ENCODE measurements around a stretch of chr17.

DNA sequence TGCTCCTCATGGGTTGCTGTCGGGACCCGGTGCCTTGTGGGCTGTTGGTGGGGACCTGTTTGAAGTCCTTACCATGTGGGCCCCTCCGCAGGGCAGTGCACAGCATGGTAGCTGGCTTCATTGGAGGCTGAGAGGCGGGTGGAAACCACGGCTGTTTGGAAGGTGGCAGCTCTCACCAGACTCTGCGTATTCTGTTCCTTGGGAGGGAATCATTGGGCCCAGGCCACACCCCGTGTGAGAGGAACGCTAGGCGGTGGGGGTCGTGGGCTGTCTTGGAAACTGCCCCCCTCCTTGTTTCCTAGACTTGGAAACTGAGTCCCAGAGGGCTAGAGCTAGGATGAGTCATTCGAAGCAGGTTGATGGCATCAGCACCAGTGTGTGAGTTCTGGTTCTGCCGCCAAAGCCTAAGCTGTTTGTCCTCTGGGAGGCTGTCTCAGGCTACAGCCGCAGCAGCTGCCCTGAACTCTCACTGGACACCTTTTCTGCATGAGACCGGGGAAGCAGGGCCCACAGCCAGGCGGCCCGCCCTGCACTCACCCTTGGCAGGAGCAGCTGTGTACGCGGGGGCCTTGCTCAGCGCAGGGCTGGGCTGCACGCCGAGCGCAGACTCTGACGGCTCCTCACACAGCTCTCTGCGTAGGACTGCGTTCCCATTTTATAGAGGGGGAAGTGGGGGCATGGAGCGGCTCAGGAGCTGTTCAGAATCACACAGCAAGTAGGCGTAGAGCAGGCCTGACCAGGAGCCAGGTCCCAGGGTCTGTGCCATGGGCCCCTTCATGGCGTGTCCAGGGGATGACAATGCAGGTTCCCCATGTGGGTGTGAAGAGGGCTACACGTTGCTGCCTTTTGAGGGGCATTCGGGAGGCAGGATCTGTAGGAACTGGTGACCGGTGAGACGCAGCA is 35.0 kb downstream of the ZNF750 start:
- PRO-cap, 5 experiments: no peak in any of the 5 experiments
- RAMPAGE, long total RNA, 2 experiments: no peak in any of the 2 experiments
- RRBS: 100% methylated on average over 2 of the region's 32 CpGs

DNA sequence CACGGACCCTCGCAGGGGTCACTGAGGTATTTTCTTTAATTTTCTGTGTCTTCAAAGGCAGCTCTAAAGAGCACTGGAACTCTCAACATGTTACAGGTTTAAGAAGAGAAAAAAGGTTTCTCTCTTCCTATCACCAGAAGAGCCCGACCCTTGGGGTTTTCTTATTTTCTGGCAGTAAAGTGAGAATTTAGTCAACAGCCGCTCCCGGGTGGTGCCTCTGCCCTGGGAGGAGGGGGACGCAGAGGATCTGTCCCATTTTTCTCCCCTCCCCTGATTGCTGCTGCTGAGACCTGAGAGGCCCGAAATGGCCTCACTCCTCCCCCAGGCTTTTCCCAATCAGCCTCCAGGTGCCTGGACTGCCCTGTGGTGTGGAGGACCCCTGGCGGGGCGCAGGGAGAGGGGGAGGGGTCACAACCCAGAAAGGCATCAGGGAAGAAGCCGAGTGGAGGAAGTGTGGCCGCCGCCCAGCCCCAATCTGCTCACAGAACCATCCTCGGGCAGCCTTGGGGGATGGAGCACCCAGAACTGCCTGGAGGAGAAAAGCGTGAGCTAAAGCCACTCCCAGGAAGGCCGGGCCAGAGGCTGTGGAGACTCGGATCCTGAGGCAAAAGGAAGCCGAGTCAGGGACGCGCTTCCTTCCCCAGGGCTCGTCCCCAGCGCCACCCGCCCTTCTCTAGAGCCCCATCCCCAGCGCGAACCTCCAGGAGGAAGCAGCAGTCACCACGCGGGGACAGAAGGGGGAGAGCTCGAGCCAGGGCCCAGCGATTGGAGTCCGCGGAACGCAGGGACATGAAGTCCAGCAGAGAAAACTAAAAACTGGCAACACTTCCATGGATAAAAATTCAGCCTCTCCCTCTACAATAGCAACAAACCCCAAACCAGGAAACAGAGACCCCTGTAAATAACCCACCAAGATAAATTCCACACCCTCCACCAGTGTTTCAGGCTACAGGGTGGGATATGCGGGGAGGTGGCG is 88.6 kb downstream of the B3GNTL1 start:
- PRO-cap, 5 experiments: peak in 1 of 5 experiments; most common minus-strand start position 477 of the sequence (in 1)
- RAMPAGE, long total RNA, 2 experiments: no peak in any of the 2 experiments
- RRBS: no CpG with 5 or more reads among the region's 33 CpGs

GRCh38 chr17:83074984-83075824 is 4.2 kb upstream of the METRNL start:
- PRO-cap, 5 experiments: no peak in any of the 5 experiments
- RAMPAGE, long total RNA, 2 experiments: no peak in any of the 2 experiments
- RRBS: 50% methylated on average over 1 of the region's 35 CpGs

- PRO-cap, 5 experiments: no peak in any of the 5 experiments
- RAMPAGE, long total RNA, 2 experiments: no peak in any of the 2 experiments
- RRBS: 32% methylated on average over 11 of the region's 30 CpGs
These were observed 19.3 kb downstream of the METRNL start for GRCh38 chr17:83098485-83099296.

- PRO-cap, 5 experiments: no peak in any of the 5 experiments
- RAMPAGE, long total RNA, 2 experiments: no peak in any of the 2 experiments
- RRBS: 55% methylated on average over 7 of the region's 22 CpGs
These were observed 21.7 kb downstream of the METRNL start for GRCh38 chr17:83100945-83101592.

DNA sequence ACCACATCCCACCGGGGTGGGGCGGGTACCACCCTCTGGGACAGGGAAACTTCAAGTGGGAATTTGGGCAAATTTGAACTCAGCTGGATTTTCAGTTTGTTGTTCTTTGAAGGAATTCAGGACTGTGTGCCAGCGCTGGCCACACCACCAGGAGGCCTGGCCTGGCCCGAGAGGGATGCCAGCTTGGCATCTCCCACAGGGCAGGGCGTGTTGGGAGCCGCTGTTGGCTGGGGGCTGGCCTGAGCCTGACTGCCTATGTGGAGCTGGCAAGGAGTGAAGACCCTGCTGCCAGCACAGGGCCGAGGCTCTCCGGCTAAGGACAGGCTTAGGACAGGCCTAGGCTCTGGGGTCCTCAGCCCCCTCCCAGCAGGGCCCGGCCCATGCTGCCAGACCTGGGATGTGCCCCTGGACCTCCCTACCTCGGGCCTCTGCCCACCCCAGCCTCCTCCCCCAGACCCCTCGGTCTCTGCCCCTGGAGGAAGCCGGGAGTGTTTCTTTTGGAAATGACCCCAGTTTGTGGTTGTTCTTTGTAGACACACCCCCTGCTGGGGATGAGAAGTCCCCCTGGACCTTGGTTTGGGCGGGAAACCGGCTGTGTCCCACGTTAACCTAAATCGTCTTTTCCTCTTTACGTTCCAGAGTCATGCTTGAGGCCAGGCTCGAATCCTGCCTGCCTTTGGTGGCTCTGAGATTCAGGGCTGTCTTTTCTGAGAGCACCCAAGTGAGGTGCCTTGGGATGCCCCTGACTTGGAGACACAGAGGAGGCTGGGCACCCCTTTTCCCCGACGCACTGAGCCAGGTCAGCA is 116.4 kb downstream of the METRNL start:
- PRO-cap, 5 experiments: no peak in any of the 5 experiments
- RAMPAGE, long total RNA, 2 experiments: no peak in any of the 2 experiments
- RRBS: 63% methylated on average over 5 of the region's 20 CpGs

DNA sequence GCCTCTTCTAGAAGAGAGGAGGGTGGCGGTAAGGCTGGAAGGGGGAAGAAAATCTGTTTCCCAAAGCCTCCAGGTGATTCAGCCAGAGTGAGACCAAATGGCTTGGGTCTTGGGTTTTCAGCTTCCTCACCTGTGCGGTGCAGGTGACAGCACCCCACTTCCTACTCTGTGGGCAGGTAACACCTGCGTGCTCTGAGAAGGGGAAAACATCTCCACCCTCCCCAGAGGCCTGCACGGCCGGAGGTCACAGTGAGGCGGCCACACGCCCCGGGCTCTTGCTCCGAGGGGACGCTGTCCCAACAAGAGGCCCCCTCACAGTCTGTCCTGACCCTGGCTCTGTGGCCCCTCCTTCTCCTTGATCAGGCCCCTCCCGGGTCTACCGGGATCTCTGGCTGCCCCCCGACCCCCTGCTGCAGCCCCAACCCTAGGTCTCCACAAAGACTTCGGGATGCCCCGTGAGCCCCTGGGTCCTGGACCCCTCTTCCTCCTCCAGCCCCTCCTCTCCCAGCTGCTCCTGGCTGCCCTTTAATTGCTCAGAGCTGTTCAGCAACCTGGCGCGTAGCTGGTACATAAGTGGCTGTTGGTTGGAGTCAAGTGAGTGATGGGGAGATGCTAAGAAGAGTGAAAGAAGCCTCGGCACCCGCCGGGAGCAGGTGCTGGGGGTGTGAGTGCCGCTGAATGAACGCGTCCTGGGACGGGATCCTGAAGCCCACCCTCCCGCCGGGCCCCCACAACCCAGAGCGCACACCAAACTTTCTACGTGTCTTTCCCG is 119.5 kb downstream of the METRNL start:
- PRO-cap, 5 experiments: no peak in any of the 5 experiments
- RAMPAGE, long total RNA, 2 experiments: no peak in any of the 2 experiments
- RRBS: 61% methylated on average over 12 of the region's 29 CpGs

GRCh38 chr17:83202818-83203726 is 123.7 kb downstream of the METRNL start:
- PRO-cap, 5 experiments: peak in 4 of 5 experiments; most common plus-strand start chr17:83203344 (in 4); most common minus-strand start chr17:83203307 (in 2)
- RAMPAGE, long total RNA, 2 experiments: no peak in any of the 2 experiments
- RRBS: 100% methylated on average over 1 of the region's 16 CpGs